ENCODE measurements around the gene PP2D1.

DNA sequence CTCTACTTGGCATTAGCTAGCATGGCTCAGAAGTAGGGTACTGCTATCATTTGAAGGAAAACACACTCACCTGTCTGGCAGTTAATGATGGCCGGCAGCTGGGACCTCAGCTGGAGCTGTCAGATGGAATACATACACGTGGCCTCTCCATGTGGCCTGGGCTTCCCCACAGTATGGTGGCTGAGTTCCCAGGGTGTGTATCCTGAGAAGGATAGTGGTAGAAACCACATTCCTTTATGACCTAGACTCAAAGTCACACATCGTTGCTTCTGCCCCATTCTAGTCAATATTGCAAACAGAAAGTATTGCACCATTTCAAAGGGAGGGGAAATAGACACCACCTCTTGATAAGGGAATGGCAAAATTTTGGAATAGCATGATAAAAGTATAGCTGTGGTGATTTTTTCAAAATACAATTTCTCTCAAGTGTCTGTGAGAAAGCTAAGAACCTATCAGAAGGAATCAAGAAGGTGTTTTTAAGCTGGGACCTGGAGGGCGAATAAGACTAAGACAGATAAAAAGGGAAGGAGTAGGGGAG, 40.3 kb upstream of the GALNT15 start:
- RRBS = no CpG with 5 or more reads among the region's 4 CpGs

GRCh38 chr3:16227609-16228084, 37.1 kb downstream of the DPH3 start:
- RRBS = no CpG with 5 or more reads among the region's 1 CpG

GRCh38 chr3:16304954-16305674, 40.1 kb downstream of the OXNAD1 start:
- RRBS = no CpG with 5 or more reads among the region's 9 CpGs

DNA sequence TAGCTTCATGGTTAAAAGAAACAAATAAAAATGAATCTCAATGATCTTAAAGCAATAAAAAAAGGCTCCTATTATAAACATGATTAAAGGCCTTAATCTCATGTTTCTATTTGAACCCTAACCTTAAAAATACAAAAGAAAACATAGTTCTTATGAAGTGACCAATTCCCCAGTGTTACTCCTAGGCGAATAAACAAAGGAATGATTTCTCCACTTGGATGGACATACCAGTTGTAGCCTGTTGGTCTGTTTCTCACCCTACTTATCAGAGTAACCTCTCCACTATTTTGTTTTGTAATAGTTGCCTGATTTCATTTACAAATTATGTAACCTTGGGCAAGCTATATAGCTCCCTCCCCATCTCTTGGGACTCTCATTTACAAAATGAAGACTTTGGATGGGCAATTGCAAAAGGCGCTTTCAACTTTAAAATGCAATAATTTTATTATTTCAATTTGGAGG, 74.4 kb downstream of the RFTN1 start:
- RRBS = no CpG with 5 or more reads among the region's 2 CpGs

- RRBS = no CpG with 5 or more reads among the region's 11 CpGs
Observed at GRCh38 chr3:16472261-16473012, 41.1 kb downstream of the RFTN1 start.

DNA sequence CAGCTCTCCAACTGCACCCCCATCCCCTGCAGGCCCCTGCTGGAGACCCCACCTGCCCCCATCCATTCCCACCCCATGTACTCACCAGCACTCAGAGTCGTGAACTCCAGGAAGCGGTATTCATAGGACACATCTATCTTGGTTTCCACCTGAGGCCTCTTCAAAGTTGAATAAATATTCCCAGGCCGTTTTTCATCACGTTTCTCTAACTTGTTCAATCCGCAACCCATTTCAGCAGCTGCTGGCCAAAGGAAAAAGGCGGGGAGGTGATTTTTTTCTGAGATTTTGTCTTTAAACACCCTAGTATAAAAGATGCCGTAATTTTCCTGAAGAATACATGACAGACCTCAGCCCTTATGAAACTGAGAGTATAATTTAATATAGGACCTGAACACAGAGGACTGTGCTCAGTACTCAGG, 19.9 kb downstream of the RFTN1 start:
- RRBS = no CpG with 5 or more reads among the region's 7 CpGs

DNA sequence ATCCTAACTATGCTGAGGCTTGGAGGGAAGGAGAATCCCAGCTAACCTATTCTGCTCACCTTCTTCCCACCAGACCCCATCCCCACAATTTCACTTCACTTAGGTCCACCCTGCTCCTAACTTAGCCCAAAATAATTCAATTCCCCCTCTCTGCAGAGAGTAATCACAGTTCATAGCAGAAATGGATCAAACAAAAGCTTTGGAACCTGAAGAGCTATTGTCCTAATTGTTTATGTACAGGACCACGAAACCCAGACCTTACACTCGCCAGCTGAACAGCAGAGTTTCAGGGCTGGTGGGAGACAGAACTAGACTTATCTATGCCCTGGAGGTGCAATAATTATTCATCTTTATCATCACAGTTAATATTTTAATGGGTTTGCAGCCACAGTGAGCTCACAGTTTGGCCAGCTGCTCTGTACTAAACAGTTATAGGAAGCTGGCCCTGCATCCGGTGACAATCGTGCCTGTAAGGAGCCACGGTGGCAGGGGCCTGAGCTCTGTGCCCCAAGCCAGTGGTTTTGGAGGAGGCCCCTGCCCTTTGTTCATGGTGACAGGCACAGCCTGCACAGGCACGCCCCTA, 3.0 kb upstream of the RFTN1 start:
- RRBS = no CpG with 5 or more reads among the region's 6 CpGs

- RRBS = no CpG with 5 or more reads among the region's 3 CpGs
Observed at GRCh38 chr3:16788662-16788976, 96.1 kb upstream of the PLCL2 start.

DNA sequence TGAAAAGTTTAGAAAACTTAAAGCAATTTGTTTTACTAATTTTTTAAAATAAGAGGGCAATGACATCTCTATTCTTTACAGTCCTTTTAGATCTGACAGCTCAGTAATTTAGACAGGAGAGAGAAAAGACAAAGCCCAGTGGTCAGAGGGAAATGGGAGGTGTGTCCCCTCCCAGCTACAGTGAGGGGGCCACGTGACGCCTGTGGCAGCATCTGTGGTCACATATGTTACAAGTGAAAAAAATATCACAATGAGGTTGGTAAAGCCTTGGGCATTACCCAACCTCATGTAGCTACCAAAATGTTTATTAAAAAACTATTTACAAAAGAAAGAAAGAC, 42.9 kb upstream of the PLCL2 start:
- RRBS = no CpG with 5 or more reads among the region's 2 CpGs

DNA sequence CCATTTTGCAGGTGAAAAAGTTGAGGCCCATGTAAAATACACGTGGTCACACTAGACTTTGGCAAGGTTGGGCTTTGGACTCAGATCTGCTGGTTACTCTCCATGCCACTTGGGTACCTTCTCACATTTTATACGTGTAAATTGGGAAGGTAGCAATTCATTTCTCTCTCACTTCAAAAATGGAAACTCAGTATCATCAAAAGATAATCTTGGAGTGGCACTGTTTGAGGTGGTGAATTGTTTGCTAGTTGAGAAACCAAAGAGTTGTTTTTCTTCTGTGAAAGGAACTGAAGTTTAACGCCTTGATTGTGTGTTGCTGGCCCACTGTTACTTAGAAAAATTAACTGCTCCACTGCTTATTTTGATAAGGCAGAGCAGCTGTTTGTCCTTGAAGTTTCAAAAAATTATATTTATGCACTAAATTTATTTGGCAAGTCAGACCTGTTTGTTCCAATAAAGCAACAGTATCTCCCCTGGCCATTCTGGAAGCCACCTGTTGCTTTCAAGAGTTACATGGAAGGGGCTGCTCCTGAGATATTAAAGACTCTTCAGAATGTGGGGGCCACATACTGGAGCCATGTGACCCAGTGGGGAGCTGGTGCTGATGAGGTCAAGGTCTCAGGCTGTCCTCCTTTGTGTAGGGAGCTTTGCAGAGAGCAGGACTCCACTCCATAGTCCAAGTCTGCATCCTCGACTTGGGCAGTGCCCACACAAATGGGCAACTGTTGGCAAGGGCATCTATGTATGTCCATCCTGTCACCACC, 16.2 kb downstream of the PLCL2 start:
- RRBS = no CpG with 5 or more reads among the region's 4 CpGs

DNA sequence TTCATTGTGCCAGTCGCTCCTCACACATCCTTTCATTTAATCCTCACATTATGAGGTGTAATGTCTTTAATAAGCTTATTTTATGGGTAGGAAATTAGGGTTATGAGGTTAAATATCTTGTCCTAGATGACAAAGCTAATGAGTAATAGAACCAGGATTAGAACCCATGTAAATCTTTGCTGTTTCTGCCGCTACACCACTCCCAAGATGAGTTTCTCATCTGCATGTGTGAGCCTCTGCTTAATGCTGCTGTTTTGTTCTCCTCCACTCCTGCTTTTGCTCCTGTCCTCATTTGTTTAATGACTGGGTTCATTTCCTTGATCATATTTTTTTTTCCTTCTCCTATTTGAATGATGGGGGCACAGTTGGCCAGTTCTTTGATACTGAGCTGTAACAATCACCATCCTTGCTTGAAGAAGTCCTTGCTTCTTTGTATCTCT, 155.9 kb downstream of the PLCL2 start:
- RRBS = no CpG with 5 or more reads among the region's 2 CpGs

GRCh38 chr3:17077571-17078113, 192.9 kb downstream of the PLCL2 start:
- RRBS = no CpG with 5 or more reads among the region's 6 CpGs

- RRBS = no CpG with 5 or more reads among the region's 4 CpGs
Observed at GRCh38 chr3:18440499-18440900, 15.4 kb upstream of the SATB1 start.

- RRBS = no CpG with 5 or more reads among the region's 27 CpGs
Observed at GRCh38 chr3:18445456-18445999, 20.4 kb upstream of the SATB1 start.

DNA sequence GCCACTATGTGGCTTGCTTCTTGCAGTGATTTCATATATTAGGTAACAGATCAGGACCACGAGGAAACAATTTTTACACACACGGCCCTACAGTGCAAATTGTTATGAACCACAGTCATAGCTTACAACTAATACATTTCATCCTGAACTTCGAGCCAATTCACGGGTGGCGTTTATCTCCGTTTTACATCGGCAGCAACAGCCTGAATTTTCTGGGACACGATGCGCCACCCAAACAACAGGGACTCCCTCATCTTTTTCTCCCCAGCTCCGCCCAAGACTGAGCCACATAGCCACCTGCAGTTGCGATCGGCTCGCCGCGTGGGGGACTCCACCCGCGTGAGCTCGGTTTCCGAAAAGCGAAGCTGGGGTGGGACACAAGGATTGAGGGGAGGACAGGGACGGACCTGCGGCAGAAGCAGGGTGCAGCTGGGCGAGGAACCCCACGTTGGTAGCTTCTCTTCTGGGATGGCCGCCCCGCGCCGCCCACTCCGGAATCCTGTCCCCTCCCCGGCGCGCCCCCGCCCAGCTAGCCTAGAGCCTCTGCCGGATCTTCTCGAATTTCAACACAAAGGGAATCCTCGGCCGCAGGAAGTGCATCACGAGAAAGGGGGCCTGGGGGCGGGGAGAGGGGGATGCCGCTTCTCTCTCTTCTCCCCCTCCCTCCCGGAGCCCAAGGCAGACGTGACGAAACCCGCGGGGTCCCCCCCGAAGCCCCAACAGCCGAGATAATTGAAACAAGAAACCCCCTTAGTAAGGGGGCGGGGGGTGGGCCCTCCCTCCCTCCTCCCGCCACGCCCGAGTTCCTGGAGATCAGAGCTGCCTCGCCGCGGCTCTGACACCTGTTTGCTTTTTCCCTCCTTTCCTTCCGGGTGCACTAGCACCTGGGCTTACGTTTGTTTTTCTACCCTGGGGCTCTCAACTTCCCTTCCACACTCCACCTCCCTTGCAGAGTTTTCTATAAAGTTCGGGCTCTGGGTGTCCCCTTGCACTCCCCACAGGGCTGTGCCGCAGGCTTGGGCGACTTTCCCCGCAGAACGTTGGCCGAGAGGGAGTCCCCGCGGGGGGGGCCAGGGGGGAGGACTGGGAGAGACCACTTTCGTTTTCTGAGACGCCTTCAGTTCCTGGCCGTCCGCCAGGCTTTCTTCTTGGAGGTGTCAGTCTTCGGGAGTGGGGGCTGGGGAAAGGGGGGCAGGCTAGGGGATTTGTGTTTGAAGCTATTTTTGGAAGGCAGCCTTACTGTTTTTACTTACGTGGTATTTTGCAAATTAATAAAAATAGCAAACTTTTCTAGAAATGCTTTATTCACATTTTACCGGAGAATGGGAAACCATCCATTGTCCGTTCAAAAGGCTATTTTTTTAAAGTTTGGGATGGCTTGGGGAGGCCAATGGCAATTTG, 1.4 kb upstream of the KCNH8 start:
- RRBS = no CpG with 5 or more reads among the region's 72 CpGs

DNA sequence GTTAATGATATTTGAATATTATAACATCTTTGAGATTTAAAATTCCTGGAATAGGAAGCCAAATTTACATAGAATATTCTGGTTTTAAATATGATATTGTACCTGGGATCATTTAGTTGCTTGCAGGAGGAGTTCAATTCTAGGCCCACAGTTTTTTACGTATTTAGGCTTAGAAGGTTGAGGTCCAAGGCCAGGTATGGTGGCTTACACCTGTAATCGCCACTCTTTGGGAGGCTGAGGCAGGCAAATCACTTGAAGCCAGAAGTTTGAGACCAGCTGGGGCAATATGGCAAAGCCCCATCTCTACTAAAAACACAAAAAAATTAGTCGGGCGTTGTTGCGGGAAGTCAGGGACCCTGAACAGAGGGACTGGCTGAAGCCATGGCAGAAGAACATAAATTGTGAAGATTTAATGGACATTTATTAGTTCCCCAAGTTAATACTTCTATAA, 24.6 kb downstream of the PP2D1 start:
- RRBS = no CpG with 5 or more reads among the region's 5 CpGs

DNA sequence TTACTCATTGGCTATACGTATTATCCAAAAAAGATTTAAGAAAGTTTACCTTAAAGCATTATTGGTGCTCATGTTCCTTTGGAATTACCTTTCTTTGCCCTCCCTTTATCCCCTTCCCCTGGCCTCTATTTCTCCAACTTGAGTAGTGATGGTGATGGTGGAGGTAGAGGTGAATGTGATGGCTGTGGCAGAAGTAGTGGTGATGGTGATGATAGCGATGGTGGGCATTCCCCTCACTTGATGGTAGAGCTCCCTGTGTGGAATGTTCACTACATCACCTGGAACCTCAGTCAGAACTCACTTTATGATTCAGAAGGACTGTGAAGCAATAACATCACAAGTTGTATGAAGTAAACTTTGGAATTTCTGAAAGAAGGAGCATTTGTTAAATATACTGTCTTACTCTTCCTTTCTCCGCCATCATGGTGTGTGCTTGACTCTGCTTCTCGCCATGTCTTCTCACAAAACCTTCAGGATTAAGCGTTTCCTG, at the start of gene PP2D1:
PP2D1 (minus strand) TSS at position 264 of the 490 bp plus-strand sequence.
- RRBS = no CpG with 5 or more reads among the region's 5 CpGs

DNA sequence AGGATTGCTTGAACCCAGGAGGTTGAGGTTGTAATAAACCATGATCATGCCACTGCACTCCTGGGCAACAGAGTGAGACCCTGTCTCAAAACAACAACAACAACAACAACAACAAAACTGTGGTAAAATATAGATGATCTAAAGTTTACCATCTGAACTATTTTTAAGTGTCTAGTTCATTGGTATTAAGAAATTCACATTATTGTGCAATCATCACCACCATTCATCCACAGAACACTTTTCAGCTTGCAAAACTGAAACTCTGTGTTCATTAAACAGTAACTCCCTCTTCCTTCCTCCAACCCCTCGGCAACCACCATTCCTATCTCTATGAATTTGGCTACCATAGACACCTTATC, 20.6 kb downstream of the KAT2B start:
- RRBS = no CpG with 5 or more reads among the region's 1 CpG

DNA sequence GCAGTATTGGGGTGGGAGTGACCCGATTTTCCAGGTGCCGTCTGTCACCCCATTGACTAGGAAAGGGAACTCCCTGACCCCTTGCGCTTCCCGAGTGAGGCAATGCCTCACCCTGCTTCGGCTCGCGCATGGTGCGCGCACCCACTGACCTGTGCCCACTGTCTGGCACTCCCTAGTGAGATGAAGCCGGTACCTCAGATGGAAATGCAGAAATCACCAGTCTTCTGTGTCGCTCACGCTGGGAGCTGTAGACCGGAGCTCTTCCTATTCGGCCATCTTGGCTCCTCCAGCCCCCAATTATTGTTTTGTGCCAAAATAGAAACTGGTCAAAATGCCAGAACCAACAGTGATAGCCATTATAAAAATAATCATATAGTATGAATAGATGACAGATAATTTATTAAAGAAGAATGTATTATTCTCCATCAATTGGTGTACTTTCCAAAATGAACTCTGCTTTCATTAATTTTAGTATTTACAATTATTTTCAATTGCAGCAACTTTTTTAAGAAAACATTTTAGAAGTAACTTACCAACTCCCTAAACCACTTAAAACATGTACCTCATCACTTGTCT, 459.6 kb upstream of the UBE2E2 start:
- RRBS = no CpG with 5 or more reads among the region's 14 CpGs